Neural cell (in vitro differentiated cells): ENCODE measurements around a stretch of chr4.

DNA sequence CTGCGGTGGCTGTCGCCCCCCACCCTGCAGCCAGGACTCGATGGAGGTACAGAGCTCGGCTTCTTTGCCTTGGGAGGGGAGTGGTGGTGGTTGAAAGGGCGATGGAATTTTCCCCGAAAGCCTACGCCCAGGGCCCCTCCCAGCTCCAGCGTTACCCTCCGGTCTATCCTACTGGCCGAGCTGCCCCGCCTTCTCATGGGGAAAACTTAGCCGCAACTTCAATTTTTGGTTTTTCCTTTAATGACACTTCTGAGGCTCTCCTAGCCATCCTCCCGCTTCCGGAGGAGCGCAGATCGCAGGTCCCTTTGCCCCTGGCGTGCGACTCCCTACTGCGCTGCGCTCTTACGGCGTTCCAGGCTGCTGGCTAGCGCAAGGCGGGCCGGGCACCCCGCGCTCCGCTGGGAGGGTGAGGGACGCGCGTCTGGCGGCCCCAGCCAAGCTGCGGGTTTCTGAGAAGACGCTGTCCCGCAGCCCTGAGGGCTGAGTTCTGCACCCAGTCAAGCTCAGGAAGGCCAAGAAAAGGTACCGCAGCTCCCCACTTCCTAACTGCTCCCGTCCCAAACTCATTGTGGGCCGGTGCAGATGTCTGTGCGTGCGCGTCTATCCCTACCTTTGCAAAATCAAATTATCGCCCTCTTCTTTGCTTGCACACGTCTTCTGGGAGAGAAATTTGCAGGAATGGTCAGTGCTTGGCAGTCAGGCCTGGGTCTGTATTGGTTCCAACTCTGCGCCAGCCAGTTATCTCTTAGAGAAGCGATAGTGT, 501 bp downstream of the IL15 start:
- RAMPAGE, long total RNA: no peak

GRCh38 chr4:142406731-142407659, 439.1 kb downstream of the INPP4B start:
- RAMPAGE, long total RNA: no peak

DNA sequence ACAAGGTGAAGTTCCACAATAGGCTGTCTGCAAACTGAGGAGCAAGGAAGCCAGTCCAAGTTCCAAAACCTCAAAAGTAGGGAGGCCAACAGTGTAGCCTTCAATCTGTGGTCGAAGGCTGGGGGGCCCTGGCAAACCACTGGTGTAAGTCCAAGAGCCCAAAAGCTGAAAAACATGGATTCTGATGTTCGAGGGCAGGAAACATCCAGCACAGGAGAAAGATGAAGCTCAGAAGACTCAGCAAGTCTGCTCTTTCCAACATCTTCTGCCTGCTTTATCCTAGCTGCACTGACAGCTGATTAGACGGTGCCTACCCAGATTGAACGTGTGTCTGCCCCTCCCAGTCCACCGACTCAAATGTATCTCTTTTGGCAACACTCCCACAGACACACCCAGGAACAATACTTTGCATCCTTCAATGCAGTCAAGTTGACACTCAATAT, 285.6 kb downstream of the INPP4B start:
- RAMPAGE, long total RNA: no peak

- RAMPAGE, long total RNA: no peak
These were observed 280.4 kb downstream of the INPP4B start for GRCh38 chr4:142565562-142566260.

- RAMPAGE, long total RNA: no peak
These were observed 941 bp downstream of the INPP4B start for GRCh38 chr4:142845087-142845632.

- RAMPAGE, long total RNA: no peak
These were observed 13.4 kb downstream of the GAB1 start for GRCh38 chr4:143349912-143350703.

DNA sequence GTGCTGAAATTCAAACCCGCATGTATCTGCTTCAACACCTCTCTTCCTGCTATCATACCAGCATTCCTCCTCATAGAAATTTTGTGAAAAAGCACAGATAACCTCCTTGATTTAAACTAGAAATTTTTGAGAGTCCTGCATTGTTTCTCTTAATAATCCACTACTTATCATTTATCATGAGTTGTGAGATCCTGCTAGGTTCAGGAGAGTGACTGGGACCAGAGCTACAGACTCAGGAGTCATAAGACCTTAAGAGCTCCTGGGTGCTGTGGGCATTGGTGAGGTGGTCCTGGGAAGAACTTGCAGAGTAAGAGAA, 26.4 kb downstream of the GAB1 start:
- RAMPAGE, long total RNA: no peak

- RAMPAGE, long total RNA: no peak
These were observed 59.2 kb downstream of the GAB1 start for GRCh38 chr4:143395544-143396576.

- RAMPAGE, long total RNA: no peak
These were observed 72.3 kb downstream of the GAB1 start for GRCh38 chr4:143408724-143409727.

- RAMPAGE, long total RNA: no peak
These were observed 83.6 kb downstream of the GAB1 start for GRCh38 chr4:143420244-143420643.

DNA sequence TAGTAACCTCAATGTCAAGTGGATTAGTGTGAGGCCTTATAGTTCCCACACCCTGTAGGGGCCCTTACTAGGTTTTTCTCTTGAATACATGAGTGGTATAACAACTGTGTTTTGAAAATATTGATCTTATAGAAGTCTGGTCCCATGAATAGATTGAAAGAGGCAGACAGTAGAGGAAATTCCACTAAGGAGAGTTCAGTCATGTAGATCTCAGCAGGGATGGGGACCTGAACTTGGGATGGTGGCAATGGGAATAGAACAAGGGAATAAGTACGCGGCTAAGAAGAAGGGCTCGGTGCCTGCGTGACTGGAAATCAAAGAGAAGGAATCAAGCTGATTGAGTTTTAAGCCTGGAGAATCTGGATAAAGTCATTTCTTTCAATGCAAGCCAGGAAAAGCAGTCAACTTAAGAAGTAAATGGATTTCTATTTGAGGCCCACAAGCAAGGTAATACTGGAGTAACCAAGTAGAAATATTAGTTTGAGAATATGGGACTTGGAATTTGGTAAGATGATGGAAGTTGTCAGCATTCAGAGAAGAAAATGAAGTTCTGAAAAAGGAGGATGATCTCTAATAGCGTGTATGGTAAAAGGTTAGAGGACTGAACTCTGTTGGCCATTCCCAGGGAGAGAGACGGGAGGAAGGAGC, 77.1 kb upstream of the SMARCA5 start:
- RAMPAGE, long total RNA: no peak

DNA sequence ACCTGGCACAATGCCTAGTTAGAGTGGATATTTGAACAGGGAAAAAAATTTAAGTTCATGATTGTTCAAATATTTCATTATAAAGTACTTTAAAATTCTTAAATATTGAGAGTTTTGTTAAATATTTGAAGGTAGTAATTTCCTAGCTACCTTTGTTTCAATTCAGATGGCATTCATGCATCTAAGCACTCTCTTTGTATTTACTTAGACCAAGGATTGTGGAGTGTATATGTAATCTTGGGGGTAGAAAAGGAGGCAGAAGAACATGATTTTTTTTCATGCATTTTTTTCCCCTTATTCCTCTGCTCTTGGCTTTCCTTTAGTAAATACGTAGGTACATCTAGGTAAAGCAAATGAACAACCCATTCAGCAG, 18.5 kb downstream of the SMARCA5 start:
- RAMPAGE, long total RNA: no peak

- RAMPAGE, long total RNA: no peak
These were observed 76.3 kb downstream of the GYPE start for GRCh38 chr4:143828936-143829554.

- RAMPAGE, long total RNA: no peak
These were observed 6.4 kb upstream of the GYPE start for GRCh38 chr4:143911504-143912406.

DNA sequence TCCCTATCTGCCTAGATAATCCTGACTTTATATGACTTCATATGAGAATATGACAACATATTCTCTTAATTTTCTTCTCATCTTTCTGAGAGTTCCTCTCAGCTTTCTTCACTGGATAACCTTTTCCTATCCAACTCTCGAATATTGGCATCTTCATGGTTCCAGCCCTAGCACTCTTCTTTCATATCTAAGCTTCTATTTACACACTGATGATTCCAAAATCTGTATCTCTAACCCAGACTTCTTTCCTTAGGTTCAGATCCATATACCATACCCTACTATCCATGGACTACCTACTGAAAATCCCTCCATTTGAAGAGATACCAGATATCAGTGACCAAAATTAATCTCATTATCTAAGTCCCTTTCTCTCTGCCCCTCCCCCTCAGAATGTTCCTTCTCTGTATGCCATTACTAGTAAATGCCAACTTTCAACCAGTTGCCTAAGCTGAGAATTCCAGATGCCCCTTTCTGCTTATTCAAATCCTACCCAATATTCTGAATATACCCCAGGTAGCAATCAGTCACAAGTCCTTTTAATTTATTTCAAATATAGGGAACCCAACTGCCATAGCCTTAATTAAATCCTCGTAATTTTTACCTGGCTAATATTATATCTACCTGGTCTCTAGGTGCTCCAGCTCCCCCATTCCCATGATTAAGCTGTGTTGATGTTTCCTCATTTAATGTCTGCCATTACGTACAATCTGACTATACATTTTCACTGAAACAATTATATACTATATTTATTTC, 40.5 kb downstream of the ANAPC10 start:
- RAMPAGE, long total RNA: no peak

GRCh38 chr4:145420510-145421001, 61.1 kb upstream of the SMAD1 start:
- RAMPAGE, long total RNA: no peak

DNA sequence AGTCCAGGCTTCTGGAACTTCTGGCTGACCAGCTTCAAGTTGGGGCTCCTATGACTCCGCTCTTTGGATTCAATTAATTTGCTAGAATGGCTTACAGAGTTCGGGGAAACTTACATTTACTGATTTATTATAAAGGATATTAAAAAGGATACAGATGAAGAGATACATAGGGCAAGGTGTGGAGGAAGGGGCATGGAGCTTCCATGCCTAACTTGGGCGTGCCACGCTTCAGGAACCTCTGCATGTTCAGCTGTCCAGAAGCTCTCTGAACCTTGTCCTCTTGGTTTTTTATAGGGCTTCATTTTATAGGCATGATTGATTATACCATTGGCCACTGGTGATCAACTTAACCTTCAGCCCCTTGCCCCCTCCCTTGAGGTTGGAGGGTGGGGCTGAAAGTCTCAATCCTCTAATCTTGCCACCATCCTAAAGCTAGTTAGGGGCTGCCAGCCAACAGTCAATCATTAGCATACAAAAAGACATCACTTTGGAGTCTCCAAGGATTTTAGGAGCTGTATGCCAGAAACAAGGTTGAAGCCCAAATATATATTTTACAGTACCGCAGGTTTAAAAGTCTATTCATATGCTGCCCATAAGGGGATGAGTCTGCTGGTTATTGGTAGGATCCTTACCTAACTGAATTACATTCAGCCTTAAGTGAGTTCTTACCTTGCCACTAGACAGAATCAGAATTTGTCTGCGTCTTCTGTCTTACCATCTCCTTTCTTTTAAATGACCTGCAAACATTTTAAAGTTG, 10.8 kb downstream of the SMAD1 start:
- RAMPAGE, long total RNA: no peak

DNA sequence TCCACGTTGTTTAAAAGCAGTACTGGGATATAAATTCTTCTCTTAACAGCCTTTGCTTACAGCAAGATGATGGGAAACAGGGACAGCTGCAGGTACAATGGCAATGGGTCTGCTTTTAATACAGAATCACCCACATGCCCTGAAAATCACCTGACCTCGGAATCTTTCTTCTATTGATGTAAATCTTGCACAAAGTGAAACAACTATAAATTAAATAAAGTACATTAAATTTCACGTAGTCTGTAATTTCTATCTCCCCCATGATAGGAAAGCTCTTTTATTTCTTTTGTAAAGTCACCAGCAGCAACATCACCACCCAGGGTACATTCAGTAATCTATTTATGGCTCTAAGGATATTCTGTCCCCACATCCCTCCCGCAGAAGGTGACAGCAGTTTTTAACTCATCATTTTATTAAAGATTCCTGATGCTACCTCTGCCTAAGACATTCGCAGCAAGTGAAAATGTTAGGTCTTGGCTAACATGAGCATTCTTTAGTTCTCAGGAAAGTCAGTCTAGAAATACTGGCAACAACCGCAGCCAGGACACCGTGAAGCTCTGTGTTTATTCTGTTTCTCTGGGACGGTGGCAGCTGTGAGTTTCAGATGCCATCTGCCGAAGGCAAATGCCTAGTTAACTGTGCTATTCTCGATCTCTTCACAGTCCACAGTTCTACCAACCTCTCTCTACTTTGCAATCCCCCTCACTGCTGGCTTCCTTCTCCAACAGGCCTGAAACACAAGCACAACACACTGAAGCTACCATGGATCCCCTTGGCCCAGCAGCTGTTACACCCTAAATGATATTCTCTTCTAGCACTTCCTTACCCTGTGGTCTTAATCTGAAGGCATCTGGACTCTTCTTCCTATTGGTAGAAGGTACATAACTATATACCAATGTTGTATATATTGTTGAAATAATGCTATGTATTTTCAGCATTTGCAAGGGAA, 119.0 kb downstream of the ZNF827 start:
- RAMPAGE, long total RNA: no peak

DNA sequence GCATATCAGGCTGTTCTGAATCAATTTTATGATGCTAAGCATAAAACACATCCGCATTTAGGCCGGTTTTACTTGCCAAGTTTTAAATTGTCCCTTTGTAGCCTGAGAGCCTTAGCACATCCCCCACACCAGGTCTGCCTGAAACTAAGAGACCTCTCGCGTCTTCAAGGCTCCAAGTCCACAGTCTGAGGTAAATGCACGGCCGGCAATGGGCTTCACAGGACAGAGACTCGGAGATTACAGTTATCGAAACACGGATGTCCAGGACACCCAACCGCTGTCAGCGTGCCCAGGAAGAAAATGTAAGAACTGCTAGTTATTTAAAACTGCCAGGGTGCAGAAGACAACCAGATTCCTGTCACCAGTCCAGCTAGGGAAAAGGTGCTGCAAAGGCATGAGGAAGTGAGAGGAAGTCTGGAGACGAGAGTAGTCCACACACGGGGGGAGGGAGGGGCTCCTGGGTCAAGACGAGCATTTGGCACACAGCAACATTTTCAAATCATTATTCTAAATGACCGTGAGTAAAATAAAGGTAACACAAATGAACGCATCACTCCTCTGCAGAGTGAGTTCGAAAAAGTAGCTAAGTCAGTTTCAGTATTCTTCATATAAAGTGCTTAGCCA, 28.8 kb downstream of the ZNF827 start:
- RAMPAGE, long total RNA: no peak

GRCh38 chr4:145935596-145936443, 2.8 kb downstream of the ZNF827 start:
- RAMPAGE, long total RNA: no peak